PC-3 (cell line): ENCODE results near the gene GPATCH8.

- RAMPAGE, long total RNA, result no peak
Measured at GRCh38 chr17:43562600-43563349, 16.6 kb upstream of the ETV4 start.

GRCh38 chr17:43758883-43759134 lies 218 bp upstream of the SOST start:
- RAMPAGE, long total RNA, result no peak

GRCh38 chr17:43760052-43760802 lies 1.6 kb upstream of the SOST start:
- RAMPAGE, long total RNA, result no peak

- RAMPAGE, long total RNA, result no peak
Measured at GRCh38 chr17:43772809-43773733, 5.7 kb downstream of the DUSP3 start.

GRCh38 chr17:43813835-43814681 lies 18.9 kb downstream of the MPP3 start:
- RAMPAGE, long total RNA, result no peak

- RAMPAGE, long total RNA, result no peak
Measured at GRCh38 chr17:43842066-43842409, 4.9 kb upstream of the CD300LG start.

DNA sequence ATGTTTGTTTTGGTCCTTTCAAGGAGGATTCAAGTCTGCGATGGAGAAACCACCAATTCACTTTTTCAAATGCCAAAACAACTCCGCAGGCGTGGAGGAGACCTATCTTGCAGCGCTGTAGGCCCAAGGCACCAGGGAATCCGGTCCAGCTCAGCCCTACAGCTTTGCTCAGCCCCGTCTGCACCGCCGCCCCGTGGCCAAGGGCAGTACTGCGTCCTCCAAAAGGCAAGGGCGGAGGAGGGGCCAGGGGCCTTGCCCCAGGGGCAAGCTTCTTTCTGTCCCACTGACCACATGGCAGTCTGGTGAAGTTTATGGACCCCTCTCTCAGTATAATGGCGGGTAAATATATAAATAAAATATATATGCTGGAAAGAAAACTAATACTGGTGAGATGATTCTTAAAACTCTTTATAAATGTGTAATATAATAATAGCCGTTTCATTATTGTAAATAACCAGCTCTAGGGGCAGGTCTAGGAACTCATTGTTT lies 691 bp upstream of the CD300LG start:
- RAMPAGE, long total RNA, result no peak

- RAMPAGE, long total RNA, result no peak
Measured at GRCh38 chr17:43848332-43848944, 1.5 kb downstream of the CD300LG start.

DNA sequence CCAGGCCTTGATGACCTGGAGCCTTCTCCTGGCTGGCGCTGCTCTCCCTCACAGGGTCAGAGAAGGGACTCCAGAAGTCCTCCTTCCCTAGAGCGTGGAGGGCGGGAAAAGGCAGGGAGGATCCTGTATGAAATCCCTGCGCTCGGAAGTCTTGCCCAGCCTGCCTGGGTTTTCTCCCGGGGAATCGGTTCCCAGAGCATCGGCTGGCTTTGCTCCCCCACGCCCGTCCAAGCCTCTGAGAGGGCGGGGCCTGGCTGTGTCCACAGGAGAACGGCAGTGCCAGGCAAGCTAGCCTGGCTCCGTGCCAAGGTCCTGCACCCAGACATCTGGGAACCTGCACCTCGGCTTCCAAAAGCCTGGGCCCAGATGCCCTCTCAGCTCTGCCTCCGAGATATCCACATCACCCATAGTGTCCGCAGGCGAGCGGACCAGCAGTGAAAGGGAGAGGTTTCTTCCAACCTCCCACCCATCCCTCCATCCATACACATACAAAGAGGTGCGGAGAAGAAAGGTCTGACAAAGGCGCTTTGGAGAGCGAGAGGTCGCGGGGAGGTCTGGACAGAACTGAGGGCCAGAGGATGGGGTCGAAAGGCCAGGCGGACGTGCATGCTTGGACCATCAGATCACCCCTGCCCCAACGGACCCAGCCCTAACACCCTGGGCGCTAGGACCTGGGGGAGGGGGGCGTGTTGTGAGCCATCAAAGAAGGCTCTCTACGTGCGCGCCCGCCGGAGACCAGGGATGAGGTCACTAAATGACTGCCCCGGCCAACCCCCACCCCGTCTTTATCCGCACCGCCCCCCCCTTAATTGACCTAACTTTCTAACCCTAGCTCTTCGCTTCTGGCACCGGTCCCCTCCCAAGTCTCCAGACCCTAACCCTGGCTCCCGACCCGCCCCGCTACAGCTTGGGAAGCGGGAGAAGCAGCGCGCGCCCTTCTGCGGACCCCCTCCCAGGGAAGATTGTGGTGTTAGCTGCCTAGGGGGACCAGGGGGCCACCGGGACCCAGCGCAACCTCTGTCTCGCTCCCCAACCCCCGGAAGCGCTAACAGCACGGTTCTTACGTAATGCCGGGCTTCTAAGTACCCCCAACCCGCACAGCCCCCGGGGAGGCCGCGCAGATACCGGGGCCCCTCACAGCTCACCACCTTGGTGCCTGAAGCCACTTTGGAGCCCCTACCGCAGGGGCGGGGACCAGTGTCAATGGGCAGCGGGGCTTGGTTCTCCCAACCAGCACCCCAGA lies 850 bp downstream of the MPP2 start:
- RAMPAGE, long total RNA, result no peak

DNA sequence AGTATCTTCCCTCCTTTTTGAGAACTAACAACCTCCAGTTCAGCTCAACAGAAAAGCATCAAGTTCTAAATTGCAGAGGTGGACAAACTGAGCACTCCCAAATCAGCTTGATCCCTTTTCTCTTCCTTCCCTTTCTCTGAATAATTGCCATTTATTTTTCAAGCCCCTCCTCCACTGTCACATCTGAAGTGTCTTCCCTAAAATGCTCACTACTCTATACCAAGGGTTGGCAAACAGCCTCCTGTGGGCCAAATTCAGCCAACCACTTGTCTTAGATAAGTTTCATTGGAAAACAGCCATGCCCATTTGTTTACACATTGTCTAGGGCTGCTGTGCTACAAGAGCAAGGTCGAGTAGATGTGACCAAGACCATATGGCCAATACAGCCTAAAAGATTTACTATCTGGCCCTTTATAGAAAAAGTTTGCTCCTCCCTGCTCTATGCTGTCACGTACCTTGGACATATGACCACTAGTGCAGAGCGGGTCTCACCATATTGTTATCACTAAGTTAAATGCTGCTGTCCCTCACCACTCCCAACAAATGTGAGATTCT lies 13.4 kb downstream of the LSM12 start:
- RAMPAGE, long total RNA, result no peak

DNA sequence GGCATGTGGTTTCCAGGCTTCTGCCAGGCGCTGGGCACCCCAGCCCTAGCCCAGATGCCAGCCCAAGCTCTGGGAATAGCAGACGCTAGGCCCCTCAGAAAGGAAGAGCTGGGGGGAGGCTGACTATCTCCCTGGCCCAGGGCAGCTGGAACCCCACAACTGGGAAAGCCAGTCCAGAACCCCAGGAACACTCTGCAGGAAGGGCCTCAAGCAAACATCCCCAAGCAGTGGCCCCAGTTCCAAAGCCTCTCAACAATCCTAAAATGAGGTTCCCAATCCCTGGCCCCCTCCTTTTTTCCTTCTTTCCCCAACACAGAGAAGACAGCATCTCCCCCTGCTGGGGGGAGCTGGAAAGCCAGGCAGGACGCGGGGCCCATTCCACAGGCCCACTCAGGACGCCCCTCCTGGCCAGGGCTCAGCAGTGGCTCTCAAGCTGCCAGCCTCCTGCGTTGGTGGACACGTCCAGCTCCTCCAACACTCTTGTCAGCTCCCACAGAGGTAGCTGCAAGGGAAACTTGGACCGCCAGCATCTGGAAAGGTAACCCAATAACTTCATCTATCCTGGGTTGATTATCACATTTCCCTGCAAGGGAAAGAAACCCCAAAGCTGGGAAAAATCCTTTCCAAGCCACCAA lies 7.9 kb downstream of the HDAC5 start:
- RAMPAGE, long total RNA, result no peak

DNA sequence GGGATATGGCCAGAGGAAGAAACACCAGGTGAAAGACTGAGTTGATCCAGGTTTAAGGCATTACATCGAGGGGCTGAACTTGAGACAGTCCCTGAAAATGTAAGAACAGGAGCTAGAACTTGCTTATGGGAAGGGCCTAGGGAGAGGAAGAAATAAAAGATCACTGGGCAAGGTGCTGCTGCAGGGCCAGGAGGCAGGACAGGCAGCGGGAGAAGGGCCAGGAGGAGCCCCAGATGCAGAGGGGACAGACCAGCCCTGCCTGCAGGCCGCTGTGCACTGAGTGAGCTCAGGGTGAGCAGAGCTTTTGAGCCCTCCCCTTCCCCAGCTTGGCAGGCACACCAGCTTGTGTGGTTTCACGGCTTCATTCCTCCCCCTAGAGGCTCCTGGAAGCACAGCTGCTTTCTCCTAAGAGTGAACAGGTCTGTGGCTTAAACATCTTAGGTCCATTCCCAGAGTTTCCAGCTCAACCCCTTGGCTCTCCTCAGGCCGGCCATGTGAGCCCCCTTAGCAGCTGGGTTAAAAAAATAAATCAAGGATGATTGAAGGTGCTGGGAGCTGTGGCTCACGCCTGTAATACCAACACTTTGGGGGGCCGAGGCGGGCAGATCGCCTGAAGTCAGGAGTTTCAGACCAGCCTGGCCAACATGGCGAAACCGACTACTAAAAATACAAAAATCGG lies 2.1 kb upstream of the ASB16 start:
- RAMPAGE, long total RNA, result no peak

GRCh38 chr17:44193469-44194339 lies 6.0 kb downstream of the ATXN7L3 start:
- RAMPAGE, long total RNA, result no peak

DNA sequence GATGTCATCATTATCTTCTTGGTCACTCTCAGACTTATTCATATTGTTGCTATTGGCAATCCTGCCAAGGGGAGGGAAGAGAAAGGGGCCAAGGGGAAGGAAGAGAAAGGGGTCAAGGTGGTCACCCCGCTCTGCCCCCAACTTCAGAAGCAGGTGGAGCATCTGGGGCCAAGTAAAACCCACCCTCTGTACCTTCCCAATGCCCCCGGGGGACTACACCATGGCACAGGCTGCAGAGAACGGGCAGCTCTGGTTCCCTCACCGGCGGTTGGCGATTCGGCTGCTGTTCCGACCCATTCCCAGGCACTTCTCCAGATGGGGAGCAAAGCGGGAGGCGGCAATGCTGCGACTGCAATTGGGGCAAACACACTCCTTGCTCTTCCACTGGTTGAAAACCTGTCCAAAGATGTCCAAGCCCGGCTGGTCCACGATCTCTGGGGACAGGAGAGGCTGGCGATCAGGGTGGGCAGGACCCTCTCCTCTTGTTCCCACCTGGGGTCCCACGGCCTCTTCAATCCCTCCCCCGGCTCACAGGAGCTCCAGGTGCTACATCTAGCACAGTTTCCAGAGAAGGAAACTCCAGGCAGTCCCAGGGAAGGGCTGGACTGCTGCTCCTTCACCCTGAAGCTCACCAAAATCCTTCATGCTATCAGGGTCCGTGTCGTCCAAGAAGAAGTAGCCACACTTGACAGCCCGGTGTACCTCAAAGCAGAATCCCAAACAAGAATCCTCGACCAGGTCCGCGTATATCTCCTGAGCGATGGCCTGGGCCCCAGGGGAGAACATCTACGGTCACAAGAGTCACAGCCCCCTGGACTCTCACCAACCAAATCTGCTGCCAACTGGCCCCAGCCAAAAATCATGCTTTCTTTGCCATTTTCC lies 2.5 kb downstream of the ATXN7L3 start:
- RAMPAGE, long total RNA, result no peak

- RAMPAGE, long total RNA, result no peak
Measured at GRCh38 chr17:44362928-44363558, 610 bp downstream of the FAM171A2 start.

DNA sequence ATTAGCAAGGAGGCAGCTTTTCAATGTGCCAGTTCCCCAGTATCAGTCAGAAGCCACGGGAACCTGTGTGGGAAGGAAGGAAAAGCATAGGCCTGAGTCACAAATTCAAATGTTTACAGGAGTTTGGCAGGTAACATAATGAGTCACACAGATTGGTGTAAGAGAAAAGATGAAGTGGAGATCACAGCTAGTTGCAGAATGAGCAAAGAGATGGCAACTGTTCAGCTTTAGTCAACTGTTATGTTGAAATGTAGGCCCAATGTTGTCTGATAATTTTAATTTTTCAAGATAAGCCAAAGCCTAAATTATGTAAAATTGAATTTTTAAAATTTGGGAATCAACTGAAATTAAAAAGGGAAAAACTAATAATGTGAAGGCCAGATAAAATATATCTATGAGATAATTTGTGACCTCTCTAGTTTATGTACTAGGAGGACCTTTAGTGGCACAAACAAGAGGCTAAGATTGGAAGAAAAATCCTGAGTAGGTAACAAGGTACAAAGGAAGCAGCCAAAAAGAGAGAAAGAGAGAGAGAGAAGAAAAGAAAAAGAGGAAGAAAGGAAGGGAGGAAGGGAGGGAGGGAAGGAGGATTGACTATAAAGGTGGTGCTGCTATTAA lies 28.3 kb upstream of the ITGA2B start:
- RAMPAGE, long total RNA, result no peak

DNA sequence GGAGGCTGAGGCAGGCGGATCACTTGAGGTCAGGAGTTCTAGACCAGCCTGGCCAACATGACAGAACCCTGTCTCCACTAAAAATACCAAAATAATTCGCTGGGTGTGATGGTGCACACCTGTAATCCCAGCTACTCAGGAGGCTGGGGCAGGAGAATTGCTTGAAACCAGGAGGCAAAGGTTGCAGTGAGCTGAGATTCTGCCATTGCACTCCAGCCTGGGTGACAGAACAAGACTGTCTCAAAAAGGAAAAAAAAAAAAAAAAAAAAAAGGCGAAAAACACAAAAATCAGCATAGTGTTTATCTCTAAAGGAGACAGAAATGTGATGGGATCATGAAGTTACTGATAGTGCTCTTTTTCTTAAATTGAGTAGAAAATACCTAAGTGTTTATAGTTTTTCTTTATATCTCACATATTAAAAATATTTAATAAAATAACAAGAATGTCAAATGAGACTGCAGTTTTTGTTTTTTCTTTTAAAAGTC lies 41.7 kb upstream of the ITGA2B start:
- RAMPAGE, long total RNA, result no peak

- RAMPAGE, long total RNA, result no peak
Measured at GRCh38 chr17:44436448-44436746, 46.9 kb upstream of the ITGA2B start.

DNA sequence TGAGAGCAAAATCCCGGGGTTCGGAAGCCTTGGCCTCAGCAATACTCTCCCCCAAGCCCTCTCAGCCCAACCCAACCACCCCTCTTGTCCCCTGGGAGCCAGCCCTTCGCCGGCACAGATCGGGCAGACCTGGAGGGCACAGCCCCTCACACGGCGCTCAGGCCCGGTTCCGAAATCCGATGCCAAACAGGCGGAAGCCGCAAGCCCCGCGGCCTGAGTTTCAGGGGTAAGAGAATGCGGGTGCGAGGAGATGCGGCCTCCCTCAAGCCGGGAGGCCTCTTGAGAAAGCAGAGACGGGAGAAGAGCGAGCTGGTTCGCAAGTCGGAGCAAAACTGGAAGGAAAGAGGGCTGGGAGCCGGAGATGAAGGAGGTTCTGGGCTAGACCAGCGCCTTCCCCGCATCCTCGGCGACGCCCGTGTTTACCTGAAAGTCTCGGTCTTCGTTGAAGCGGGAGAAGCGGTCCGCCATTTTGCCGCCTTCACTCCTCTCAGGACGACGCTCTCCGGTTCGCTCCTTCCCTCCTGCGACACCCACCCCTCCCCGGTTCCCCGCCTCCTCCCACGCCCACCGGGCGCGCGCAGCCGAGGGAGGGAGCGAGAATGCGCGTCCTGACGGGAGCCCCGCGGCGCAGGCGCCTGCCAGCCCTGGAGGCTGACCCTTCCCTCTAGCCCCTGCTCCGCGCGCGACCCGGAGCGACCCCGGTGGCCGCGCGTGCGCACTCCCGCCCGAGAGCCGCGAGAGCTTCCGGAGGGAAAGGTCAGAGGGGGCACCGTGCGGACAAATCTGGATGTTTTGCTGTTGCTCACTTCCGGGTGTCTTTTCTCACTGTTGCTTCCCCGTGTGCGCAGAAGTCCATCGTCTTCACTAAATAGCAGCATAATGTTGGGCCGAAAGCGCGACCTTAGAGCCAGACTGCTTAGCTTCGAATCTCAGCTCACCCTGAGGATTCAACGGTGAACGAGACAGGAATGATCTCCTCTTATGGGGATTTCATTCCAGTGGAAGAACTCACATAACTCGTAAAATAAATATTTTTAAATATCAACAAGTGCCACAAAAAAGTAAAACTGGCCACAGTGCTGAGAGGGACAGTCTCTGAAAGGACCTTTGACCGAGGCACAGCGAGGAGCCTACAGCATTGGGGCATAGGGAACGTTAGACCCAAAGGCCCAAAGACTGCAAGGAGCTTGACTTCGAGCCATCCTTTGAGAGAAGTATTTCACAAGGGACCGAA lies at the start of gene GPATCH8:
GPATCH8 (minus strand) TSS at position 504 of the 1,234 bp plus-strand sequence.
- RAMPAGE, long total RNA, result no peak

DNA sequence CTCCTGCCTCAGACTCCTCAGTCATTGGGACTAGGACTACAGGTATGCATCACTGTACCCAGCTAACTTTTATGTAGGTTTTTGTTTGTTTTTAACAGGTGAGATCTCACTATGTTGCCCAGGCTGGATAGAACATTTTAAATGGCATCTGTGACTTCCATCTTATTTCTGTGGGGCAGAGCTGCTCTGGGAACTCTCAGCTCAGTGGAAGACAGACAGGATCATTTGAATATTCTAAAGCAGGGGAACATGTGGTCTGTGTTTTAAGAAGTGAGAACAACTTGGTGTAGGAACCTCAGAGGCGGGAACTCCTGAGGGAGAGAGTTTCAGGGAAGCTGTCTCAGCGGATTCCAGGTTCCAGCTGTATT lies 21.4 kb upstream of the FZD2 start:
- RAMPAGE, long total RNA, result no peak